Frontal cortex (tissue), 2 donors: Measurements from ENCODE around the genes CLEC10A, ELP5, EIF5A and TNK1.

GRCh38 chr17:6653296-6654198, 2.0 kb downstream of the C17orf100 start:
- RAMPAGE, long total RNA: no peak

GRCh38 chr17:6714340-6714605, 1.1 kb upstream of the SLC13A5 start:
- RAMPAGE, long total RNA: no peak

- RAMPAGE, long total RNA: no peak
These were observed 5.8 kb downstream of the XAF1 start for GRCh38 chr17:6761471-6762230.

DNA sequence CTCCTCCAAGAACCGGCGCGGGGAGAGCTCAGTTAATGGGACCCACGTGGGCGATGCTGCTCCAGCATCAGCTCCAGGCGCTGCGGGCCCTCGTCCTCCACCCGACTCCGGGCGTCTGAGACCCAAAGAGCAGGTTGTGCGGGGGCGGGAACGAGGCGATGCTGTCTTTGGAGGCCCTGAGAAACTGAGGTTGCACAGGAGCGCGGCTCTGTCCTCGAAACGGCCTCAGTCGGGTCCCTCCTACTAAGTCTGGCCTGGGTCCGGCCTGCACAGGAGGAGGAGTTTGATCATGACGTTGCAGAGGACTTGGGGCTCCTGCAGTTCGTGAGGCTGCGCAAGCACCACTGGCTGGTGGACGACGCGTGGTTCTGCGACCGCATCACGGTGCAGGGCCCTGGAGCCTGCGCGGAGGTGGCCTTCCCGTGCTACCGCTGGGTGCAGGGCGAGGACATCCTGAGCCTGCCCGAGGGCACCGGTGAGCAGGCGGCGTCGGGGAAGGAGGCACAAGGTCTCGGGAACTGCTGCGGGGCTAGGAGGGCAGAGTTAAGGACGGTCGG, 782 bp downstream of the ALOX12 start:
- RAMPAGE, long total RNA: no peak

DNA sequence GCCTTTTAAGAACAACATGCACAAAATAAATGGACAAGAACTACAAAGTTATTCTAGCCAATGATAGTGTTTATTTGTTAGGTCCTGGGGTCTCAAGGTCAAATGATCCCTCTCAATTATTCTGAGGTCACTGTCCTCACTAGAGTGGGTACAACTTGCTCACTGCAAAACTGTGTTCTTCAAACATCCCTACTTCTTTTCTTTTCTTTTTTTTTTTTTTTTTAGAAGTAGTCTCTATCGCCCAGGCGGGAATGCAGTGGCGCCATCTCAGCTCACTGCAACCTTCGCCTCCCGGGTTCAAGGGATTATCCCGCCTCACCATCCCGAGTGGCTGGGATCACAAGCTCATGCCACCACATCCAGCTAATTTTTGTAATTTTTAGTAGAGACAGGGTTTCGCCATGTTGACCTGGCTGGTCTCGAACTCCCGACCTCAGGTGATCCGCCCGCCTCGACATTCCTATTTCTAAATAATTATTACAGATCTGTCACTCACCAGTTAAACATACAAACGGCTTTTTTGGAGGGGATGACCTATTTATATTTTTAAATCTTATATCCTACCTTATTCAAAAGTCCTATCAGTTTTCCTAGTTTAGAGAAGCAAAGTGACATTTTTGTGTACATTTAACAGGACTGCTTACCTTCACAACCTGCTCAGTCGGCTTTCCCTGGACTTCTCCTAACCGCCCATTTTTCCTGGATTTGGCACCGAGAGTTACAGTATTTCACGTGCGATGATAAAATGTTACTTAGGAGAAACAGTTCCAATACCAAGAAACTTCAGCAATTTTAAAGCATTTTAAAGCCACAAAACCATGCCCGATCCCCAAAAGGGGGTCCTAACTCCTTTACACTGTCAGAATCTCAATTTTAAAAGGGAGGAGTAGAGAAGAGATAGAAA, 913 bp upstream of the RNASEK start:
- RAMPAGE, long total RNA: no peak

DNA sequence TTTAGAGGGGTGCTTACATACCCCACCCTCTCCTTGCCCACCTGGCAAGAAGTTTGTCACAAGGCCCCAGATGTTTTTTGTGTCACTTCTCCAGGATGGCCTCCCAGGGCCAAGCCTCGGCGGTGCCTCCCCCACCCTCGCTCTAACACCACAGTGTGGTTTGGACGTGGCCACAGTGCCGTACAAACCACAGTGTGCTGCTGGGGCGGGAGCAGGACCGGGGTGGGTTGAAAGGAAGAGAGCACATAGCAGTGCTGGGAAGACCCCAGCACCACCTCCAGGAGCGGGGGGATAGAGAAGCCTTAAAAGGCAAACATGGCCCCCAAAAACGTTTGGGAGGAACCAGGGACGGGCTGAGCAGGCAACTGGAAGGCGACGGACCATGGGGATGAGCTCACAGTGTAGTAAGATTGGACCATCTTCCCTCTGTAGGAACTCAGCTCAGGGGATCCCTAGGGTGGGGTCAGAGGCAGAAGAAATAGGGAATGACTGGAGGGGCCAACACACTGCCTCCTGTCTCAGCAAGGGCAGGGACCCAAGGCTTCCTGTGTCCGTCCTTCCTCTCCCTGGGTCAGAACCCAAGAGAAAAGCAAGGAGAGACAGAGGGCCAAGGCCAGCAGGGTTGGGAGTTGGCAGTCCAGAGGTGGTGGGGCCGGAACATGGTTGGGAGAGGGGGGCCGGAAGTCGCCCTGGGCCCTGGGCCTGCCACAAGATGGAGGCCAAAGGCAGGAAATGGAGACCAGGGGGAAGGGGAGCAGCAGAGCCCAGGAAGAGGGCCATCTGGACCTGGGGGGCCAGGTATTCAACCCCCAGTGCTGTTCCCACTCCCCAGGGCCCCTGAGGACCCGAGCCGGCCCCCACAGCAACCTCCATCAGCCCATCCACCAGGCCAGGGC, 3.5 kb downstream of the C17orf49 start:
- RAMPAGE, long total RNA: no peak

DNA sequence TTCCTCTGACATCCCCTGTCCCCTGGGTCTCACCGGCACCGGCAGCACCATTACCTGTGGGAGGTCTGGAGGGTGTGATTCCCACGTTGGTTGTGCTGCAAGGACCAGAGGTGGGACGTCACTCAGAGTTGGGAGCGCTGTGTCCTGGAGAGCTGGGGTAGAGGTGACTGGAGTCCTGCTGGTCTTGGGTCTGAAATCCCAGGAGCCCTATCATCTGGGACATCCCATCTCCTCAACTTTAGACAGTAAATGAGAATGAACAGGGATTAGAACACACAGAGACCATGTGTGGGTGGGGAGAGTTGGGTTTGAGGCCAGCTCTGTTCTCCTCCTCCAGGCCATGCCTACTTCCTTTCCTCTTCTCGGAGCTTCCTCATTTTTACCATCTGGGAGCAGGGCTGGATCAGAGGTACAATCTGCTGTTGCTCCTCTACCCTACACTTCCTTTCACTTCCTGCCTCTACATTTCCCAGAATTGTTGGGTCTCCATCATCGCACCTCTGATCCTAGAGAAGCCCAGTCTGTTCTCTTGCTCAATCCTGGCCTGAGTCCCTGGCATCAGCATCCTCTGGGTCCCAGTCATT, at the start of gene CLEC10A:
CLEC10A (minus strand) TSS at position 254 of the 584 bp plus-strand sequence.
- RAMPAGE, long total RNA: no peak

- RAMPAGE, long total RNA: no peak
These were observed 2.5 kb downstream of the ASGR2 start for GRCh38 chr17:7112007-7112709.

DNA sequence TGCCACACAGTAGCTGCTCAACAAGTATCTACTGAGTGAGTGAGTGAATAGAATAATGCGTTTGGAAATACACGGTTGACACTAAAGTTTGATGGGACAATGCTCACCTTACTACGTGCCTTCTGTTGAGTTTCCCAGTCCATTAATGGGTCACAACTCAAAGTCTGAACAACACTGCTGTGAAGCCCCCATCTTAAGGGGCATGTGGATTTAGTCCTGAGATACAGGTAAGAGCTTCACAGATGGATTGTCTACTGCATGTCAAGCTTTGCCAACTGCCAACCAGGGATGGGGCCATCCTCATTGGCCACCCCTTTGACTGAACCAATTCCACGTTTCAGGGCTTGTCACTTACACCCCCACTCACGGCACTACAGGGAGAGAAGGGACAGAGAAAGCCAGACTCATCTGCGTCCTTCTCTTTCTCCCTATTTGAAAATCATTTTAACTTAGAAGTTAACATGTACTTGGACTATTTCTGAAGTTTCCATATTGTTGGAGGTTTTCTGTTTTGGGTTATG, 1.8 kb upstream of the ASGR2 start:
- RAMPAGE, long total RNA: no peak

DNA sequence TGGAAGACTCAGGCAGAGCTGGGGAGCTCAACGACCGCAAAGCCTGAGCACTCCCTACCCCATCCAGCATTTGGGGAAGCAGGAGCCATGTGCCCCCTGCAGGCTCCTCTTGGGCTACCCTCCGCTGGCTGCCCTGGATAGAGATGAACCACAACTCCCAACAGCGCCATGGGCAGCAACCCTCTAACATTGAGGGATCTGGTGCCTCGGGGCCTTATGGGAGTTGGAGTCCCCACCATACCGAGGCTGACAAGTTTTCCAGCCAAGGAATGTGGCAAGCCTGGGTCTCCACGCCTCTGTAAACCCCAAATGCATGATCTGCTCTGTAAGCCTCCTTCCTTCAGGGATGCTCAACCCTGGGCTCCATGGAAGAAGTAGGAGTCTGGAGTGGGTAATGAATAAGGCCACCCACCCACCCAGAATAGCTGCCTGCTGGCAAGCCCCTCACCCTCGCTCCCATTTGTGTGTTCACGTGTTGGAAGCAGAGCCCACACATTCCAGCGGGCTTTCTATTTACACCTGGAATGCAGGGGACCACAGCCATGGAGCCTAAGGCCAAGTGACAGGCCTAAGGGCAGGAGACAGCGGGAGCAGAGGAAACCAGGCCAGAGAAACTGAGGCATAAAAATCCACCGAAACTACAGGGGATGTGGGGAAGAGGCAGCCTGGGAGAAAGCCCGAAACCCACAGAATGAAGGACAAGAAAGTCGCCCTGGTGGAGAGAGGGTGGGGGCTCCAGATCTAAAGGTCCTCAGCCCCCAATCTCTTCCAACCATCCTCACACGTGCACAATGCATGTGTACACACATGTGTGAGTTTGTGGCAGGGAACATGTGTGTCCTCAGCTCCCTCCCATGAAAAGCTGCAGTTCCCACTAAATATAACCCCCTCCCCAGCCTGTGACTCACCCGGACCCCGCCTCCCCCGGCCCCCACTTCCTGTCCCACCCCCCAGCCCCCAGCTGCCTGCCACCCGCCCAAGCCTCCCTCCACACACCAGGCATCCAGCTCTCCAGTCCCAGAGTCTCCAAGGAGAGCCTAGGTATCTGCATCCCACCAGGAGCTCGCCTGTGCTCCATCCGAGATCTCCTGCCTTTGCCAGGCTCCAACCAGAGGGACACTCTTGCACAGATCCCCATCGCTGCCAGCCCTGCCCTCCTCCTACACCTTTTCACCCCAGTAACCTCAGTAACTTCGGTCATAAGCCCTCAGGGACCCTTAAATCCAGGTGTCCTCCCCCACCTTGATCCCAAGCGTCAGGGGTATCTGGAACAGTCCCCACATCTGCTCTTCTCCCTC, 2.0 kb downstream of the DLG4 start:
- RAMPAGE, long total RNA: no peak

GRCh38 chr17:7237447-7237836, 1.8 kb downstream of the PHF23 start:
- RAMPAGE, long total RNA: no peak

- RAMPAGE, long total RNA: no peak
These were observed at the start of gene ELP5 for GRCh38 chr17:7252171-7253209. TSS of gene ELP5 (plus strand) at chr17:7252215.

DNA sequence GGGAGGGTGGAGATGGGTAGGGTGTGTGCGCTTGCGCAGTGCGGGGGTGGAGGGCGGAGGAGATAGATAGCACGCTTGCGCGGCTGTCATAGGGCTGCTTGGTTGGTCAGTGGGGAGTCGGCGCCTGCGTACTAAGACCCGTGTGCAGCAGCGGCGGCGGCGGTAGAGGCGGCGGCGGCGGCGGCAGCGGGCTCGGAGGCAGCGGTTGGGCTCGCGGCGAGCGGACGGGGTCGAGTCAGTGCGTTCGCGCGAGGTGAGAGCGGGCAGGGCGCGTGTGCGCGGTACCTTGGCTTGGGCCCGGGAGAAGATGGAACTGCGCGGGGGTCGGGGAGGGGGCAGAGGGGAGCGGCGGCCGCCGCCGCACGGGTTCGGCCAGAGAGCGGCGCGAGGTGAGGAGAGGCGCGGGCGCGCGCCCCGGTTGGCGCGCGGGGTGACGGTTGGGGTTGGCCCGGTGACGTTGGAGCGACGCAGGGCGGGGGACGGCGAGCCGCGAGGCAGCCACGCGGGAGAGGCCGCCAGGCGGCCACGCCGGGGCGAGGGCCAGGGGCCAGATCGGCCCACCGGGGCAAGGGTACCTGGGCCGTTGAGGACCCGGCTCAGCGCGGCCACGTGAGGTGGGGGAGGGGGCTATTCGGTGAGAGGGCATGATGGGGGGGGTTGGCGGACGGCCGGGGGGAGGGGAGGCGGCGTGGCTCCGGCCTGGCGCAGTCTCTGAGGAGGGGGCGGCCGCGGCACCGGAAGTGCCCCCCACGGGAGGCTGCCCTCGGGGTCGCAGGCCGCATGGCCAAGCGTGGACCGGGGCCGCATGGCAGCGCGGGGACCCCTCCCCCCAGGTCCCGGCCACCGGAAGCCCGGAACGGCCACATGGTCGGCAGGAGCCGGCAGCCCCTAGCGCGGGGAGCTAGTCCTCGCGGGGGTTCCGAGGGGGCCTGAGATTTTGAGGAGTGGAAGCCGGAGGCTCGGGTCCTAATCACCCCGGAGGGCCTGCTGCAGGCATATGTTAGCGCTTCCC, at the start of gene EIF5A:
EIF5A (plus strand) TSS at position 129 of the 1,012 bp plus-strand sequence.
- RAMPAGE, long total RNA: start-site peak on the plus strand centred at position 177 of the sequence, 43 bp wide, 178 and 75 reads in 2 replicates

GRCh38 chr17:7380722-7381823, at the start of gene TNK1:
TSS of gene TNK1 (plus strand) at chr17:7381089.
- RAMPAGE, long total RNA: no peak

GRCh38 chr17:7459474-7460040, 14.7 kb downstream of the CHRNB1 start:
- RAMPAGE, long total RNA: no peak

- RAMPAGE, long total RNA: no peak
These were observed 2.1 kb downstream of the ZBTB4 start for GRCh38 chr17:7477209-7477777.

DNA sequence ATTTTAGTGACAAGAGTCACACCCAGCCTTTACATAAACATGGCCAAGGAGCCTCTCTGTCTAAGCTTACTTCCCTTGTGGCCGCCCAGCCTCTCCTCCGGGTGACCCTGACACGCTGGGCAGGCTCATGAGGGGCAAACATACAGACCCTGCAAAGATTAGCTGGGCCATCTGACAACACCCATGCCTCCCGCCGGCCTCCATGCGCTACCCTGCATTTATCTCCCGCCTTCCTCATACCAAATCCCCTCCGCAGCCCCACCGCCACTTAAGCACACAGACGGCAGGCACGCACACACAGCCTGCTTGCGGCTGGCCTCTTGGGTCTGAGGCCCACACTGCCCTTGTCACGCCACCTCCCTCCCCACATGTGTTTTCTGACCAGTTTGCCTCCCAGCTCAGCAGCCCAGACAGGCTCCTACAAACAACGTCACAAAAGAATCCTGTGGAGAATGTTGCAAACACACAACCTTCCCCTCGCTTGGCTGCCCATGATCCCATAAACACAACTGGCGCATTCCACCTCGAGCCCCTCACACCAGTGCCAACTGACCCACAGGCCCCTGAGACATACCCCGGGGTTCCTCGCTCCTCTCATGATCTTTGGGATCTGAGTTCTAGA, 1.5 kb downstream of the ZBTB4 start:
- RAMPAGE, long total RNA: no peak

- RAMPAGE, long total RNA: no peak
These were observed 1.1 kb downstream of the ZBTB4 start for GRCh38 chr17:7478400-7478589.

DNA sequence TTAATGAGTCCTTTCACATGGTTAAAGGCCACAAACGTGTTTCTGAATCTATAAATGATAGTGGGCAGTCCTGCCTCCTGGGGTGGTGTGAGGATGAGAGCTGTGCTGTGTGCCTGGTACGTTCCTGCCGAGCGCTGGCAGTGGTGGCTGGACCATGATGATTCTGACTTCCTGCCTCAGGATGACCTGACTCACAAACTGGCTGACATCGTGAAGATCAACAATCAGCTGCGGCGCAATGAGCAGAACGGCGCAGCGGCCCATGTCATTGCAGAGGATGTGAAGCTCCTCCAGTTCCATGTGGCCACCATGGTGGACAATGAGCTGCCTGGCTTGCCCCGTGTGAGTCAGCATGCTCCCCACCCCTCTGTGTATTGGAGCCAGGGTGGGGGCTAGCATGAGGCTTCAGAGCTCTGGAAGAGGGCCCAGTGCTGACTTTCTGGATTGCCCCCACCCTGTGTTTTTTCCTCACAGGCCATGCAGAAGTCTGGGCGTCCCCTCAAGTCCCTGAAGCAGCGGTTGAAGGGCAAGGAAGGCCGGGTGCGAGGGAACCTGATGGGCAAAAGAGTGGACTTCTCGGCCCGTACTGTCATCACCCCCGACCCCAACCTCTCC, 16.0 kb downstream of the SLC35G6 start:
- RAMPAGE, long total RNA: no peak

DNA sequence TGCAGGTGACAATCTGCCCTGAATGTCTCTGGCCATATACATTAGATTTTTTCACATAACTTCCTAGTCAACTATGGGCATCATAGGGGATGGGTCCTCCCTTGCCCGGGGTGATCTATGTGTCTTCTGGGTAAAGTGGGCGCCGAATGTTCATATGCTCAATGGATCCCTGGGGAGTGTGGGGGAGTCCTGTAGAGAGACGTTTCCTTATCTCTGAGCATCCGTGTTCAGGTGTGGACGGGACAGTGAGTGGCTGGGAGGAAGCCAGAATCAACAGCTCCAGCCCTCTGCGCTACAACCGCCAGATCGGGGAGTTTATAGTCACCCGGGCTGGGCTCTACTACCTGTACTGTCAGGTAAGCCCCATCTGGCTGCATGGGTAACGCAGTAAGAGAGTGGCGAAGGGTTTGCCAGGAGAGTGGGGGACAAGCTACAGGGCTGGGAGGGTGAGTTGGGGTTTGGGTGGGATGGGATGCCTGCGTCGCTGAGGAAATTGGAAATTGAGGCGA, 1.9 kb upstream of the TNFSF13 start:
- RAMPAGE, long total RNA: no peak